HEK293 (cell line): ENCODE results near the gene MCM10.

GRCh38 chr10:11881956-11882457, 58.9 kb downstream of the PROSER2 start:
- PRO-cap = no peak
- RRBS, 2 experiments = no CpG with 5 or more reads among the region's 5 CpGs

GRCh38 chr10:11898048-11899008, 75.2 kb downstream of the PROSER2 start:
- PRO-cap = no peak
- RRBS, 2 experiments = no CpG with 5 or more reads among the region's 23 CpGs

- PRO-cap = no peak
- RRBS, 2 experiments = no CpG with 5 or more reads among the region's 9 CpGs
Measured at GRCh38 chr10:12156665-12157245, 27.3 kb downstream of the SEC61A2 start.

DNA sequence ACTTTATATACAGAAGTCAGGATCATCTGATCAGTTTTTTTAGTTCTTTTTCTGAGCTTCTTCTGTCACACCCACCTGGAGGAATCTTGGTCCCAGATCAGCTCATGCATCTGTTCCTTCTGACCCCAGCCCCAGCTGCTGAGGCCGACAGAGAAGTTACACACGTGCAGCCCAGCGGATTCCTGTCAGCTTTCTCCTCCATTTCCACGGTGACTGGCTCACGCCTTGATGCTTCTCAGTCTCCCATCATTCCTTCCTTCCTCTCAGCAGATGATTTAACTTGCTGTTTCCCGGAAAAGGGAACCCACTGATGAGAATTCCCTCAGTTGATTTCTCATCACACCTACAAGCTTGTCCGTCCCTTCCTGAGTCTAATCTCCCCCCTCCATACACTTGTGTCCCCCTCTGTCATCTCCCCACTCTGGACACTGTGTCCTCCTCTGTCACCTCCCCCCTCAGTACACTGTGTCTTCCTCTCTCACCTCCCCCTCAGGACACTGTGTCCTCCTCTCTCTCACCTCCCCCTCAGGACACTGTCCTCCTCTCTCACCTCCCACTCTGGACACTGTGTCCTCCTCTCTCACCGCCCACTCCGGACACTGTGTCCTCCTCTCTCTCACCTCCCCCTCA, 50.6 kb downstream of the CDC123 start:
- PRO-cap = no peak
- RRBS, 2 experiments = no CpG with 5 or more reads among the region's 9 CpGs

DNA sequence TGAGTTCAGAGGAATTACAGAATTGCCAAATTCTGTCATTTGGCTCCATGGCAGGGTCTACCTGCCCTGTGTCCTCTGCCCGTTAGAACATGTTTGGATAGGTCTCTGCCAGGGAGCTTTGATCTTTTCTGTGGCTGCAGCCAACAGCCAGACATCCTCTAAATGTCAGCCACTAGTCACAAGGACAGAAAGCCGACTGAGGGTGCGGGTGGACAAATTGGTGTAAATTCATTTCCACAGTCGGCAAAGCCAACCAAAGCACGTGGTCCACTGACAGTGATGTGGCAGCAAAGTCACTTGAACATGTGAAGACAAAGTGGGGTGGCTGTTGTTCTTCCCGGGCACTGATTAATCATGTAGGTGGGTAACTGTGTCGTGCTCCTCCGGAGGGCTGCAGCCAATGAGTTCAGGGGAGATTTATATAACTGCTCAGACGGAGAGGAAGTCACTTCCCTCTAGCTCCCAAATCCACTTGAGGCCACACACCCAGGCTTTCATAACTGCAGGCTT, 26.7 kb upstream of the CAMK1D start:
- PRO-cap = no peak
- RRBS, 2 experiments = 94 to 100% methylated on average over 2 to 3 of the region's 9 CpGs

- PRO-cap = no peak
- RRBS, 2 experiments = no CpG with 5 or more reads among the region's 36 CpGs
Measured at GRCh38 chr10:12484570-12485876, 135.7 kb downstream of the CAMK1D start.

DNA sequence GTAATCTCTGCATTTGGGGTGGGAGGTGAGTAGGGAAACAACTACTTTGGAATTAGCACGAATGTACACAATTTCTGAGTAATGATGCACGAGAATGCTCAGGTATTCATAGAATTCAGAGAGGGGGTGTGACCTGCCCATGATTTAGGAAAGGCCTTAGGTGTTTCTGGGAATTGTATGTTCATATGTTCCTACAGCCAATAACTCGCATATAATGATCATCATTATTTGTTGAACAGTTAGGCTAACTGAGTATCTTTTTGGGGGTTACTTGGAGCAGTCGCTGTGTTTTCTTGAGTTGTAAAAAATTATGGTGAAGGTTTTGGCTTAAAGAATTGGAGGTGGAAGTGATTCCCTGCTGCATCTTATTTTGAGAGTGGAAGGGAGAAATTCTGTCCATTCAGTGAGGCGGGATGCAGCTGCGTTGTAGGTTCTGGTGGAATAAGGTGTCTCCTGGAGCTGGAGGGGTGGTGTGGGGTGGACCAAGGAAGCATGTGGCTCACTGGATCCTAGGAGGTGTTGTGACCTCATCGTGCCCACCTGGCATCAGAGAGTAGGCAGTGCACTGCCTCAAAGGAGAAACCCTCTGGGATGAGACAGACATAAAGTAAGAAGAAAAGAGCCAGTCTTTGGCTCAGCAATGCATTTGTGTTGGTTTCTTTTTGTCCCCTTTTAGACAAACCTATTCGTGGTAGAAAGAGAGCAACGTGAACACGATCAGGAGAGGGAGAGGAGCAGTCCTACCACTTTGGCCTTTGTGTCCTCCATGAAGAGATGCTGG, 249.8 kb downstream of the CAMK1D start:
- PRO-cap = no peak
- RRBS, 2 experiments = no CpG with 5 or more reads among the region's 10 CpGs

GRCh38 chr10:12720362-12720770, 281.1 kb downstream of the CCDC3 start:
- PRO-cap = no peak
- RRBS, 2 experiments = no CpG with 5 or more reads among the region's 3 CpGs

DNA sequence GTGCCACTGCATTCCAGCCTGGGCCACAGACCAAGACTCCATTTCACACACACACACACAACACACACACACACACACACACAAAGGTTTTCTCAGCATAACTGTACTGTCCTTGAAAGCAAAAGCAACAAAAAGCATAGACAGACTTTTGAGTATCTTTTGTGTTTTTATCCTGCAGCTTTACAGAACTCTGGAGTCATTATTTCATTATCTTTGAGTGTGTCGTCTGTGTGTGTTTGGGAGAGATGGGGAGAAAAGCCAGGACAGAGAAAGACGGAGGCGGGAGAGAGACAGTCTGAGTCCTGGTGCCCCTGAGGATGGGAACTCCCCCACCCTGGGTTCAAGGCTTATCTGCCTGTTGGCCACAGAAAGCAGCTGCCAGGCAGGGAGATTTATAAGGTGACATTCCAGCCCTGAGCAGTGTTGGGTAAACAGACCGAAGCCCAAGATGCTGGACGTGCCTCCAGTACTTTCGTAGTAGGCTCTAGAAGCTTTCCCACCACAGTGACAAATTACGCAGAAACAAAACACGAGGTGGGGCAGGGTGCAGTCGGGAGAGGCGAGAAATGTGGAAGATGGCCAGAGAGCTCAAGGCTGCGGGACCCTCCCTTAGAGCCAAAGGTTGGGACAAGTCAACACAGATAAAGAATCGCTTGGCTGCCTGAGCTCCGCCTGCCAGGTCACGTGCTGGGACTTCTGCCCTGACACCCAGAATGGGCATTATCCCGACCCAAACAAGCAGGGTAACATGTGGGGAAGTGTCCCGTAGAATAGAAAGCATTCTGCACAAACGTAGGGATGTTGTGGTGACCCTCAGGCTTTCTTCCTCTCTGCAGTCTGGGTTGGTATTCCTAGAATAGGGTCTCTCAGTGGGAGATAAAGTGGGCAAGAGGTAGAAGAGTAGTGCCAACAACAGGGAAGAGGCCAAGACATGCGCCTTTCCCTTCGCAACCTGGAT, 41.1 kb downstream of the CCDC3 start:
- PRO-cap = no peak
- RRBS, 2 experiments = no CpG with 5 or more reads among the region's 19 CpGs

GRCh38 chr10:13100322-13101441, 719 bp downstream of the OPTN start:
- PRO-cap = no peak
- RRBS, 2 experiments = under 1 to 1% methylated on average over 15 of the region's 42 CpGs

DNA sequence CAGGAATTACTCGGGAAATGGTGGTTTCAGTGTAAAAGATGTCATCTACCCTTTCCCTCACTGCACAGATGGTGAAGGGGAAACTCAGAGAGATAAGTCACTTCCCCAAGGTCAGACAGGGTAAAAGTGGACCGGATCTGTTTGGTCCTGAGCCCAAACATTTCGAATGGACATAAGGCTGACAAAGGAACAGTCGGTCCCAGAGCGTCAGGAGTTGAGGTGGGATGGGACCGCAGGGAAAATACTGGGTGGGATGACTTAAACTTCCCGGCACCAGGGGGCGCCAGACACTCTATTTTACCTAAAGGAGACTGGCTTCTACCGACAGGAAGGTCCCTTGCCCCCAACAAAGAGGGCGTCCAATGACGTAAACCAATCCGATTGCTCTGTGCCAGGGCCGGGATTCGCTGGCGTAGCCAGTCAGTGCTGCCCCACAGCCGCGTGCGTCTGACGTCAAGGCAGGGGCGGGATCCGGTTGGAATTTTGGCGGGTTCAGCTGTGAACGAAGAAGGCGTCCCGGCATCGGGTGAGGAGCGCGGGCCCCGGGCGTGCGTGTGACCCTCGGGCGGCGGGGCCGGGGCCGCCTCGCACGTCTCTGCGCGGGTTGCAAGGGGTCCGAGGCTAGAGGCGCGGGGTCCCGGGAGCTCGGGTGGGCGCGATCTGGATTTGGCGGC, at the start of gene MCM10:
MCM10 (plus strand) TSS at position 478 of the 674 bp plus-strand sequence.
- PRO-cap = bidirectional peak, plus-strand start at position 499 of the sequence, minus-strand start at position 221 of the sequence
- RRBS, 2 experiments = under 1 to 1% methylated on average over 23 to 25 of the region's 48 CpGs

GRCh38 chr10:13317339-13318069, 17.6 kb upstream of the PHYH start:
- PRO-cap = no peak
- RRBS, 2 experiments = no CpG with 5 or more reads among the region's 10 CpGs

- PRO-cap = no peak
- RRBS, 2 experiments = no CpG with 5 or more reads among the region's 14 CpGs
Measured at GRCh38 chr10:13351411-13352089, 3.5 kb upstream of the SEPHS1 start.

- PRO-cap = no peak
- RRBS, 2 experiments = no CpG with 5 or more reads among the region's 25 CpGs
Measured at GRCh38 chr10:13473275-13473703, 55.5 kb downstream of the BEND7 start.

- PRO-cap = no peak
- RRBS, 2 experiments = no CpG with 5 or more reads among the region's 5 CpGs
Measured at GRCh38 chr10:13490485-13490914, 38.3 kb downstream of the BEND7 start.

- PRO-cap = no peak
- RRBS, 2 experiments = no CpG with 5 or more reads among the region's 15 CpGs
Measured at GRCh38 chr10:13499703-13500454, 28.9 kb downstream of the BEND7 start.

DNA sequence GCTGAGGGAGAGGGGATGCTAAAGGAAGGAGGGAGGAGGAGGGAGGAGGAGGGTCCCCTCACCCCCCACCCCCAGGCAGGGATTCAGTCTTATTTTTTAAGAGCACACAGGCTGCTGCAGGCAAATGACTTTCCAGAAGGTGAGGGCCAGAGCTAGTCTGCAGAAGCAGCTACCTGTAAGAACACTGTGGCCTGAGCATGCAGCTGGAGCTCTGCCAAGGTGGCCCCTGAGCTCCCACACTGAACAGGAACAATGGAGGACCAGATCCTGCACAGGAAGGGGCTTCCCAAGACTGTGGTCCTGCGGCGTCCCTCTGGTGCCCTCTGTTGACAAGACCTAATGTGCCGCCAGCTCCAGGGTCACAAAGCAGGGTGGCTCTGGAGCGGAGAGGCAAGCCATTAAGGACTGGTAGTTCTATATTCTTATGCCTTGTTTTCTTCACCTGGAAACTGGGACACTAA, 7.8 kb upstream of the BEND7 start:
- PRO-cap = bidirectional peak, plus-strand start at position 362 of the sequence, minus-strand start at position 240 of the sequence
- RRBS, 2 experiments = no CpG with 5 or more reads among the region's 4 CpGs

DNA sequence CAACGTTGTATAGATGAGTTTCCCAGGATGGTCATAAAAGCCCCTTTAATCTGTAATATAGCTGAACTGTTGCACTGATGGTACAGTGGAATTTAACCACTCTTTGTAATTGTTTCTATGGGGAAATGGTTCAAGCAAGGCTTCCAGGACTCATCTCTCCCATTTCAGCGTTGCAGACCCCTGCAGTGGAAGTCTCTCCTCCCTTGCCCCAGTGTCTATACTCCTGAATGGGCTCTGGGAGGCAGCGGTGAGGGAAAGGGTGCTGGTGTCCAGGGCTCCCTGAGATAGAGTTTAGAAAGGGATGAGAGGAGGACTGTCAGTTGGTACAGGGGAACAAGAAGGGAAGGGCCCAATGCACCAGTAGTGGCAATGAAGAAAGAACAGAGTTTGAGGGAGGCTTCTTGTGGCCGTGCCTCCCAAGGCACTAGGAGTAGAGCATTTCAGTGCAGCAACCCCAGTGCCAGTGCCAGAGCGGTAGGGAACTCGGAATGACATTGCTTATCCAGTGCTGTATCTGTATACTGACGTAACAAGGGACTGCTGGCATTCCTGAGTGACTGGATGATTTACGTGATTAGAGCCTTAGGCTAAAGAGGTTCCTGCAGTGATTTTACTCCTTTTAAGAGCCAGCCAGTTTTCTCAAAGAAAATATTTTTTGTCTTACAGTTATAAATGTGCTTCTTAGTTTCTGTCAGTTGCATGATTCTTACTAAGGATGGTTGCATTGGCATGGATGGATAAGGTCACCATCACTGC, 27.9 kb downstream of the PRPF18 start:
- PRO-cap = no peak
- RRBS, 2 experiments = no CpG with 5 or more reads among the region's 8 CpGs

GRCh38 chr10:13628597-13629197, 41.9 kb downstream of the PRPF18 start:
- PRO-cap = no peak
- RRBS, 2 experiments = no CpG with 5 or more reads among the region's 8 CpGs

- PRO-cap = no peak
- RRBS, 2 experiments = no CpG with 5 or more reads among the region's 9 CpGs
Measured at GRCh38 chr10:13686227-13686729, 99.5 kb downstream of the PRPF18 start.